HL-60 (cell line): ENCODE measurements around a stretch of chr16.

- RRBS = 7% methylated on average over 1 of the region's 15 CpGs
Observed at GRCh38 chr16:86467113-86467669, 43.1 kb upstream of the FOXF1 start.

DNA sequence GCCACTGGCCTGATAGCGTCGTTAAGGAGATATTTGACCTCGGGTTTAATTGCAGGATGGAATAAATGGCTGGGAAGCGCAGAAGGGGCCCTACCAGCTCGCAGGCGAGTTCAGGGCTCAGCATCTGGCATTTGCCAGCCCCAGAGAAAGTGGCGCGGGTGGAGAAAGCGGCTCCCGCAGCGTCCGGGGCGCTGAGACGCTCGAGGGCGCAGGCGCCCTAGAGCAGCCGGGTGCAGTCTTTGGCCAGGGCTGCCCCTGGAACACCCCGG lies 15.9 kb upstream of the FOXF1 start:
- RRBS = 70% methylated on average over 8 of the region's 19 CpGs

DNA sequence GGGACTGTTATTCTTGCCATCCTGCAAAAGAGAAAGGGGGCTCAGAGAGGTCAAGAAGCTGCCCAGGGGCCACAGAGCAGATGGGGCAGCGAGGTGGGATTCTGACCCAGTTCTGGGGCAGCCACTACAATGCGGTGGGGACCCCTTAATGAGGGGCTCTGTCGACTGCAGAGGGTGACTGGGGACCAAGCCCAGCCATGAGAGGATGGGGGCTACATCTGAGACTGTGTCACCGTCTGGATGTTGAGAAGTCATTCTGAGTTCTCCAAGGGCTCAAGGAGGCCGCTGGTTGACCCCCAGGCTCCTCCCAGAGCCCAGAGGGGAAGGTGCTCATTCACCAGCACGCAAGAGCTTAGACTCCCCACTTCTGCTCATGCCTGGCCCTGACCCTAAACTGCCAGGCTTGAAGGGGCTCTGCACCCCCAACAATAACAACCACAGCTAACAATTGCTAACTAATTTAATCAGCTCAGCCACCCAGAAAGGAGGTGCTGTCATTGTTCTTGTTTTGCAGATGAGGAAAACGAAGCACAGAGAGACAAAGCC lies 9.2 kb upstream of the FOXF1 start:
- RRBS = no CpG with 5 or more reads among the region's 7 CpGs

DNA sequence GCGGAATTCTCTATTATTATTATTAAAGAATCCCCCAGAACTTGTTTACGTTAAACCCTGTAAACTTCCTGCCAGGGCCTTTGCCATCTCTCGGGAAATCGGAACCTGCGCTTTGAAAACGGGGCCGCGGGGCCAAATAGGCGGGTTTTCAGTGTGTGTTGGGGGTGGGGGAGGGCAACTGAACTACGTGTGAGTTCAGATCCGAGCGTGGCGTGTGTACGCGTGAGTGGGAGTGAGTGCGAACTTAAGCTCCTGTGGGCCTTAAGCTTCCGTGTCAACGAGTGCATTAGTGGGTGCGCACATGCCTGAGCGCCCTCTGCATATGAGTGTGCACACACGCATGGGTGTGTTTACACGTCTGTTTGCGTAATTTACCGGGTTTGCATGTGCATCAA lies 1.4 kb upstream of the FOXF1 start:
- RRBS = no CpG with 5 or more reads among the region's 24 CpGs

- RRBS = 6% methylated on average over 4 of the region's 42 CpGs
Observed at GRCh38 chr16:86512586-86513500, 2.5 kb downstream of the FOXF1 start.

DNA sequence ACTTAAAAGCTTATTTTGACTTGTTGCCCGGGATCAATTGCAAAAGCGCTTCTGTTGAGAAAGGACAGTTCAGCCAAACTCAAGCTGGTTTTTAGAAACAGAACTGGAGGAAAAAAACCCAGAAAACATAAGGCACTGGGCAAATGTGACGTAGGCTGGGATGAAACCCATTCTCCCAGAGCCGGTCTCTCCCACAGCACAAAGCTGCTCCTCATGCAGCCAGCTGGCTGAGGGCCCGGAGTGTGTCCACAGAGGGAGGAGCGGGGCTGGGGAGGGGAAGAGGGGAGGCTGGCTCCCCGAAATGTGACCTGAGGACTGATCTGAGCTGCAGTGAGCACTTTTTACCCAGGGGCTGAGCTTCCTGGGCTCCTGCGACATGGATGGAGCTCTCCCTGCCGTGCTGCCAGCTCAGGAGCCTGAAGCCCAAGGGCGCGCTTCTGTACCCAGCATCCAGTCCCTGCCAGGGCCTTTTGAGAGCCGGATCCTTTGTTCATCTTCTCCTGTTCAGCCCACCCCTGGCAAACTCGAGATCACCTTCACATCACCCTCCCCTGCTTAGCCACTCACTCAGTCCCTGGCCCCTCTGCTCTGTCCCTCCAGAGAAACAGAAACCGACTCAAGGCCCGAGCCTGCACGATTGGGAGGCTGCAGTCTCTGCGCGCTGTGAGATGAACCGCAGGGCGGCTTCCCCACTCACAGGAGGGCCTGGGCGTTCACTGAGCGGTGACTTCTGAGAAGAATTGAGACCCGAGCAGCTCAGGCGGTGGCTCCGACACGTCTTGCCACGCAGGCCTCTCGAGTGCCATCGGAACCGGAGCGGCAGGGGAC lies 21.0 kb downstream of the FOXF1 start:
- RRBS = 94% methylated on average over 2 of the region's 31 CpGs

- RRBS = no CpG with 5 or more reads among the region's 20 CpGs
Observed at GRCh38 chr16:86619196-86619766, 40.9 kb downstream of the FOXL1 start.

DNA sequence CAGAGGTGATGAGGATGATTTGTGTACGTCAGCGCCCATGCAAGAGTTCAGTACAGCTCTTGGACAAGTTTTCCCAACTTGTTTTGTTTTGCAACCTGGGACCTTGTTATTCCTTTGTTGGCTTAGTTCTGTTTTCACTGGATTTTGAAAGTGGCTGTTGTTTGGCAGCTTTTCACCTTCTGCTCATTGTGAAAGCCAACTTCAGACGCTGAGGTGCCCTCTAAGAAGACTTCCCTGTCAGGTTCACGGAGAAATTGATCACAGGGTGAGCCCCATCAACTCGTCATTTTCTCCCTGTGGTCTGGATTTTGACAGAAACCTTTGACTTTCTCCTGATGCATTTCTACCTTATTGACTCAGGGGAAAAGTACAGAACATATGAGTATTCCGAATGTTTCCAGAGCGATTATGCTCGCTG lies 85.6 kb downstream of the FOXL1 start:
- RRBS = no CpG with 5 or more reads among the region's 8 CpGs

DNA sequence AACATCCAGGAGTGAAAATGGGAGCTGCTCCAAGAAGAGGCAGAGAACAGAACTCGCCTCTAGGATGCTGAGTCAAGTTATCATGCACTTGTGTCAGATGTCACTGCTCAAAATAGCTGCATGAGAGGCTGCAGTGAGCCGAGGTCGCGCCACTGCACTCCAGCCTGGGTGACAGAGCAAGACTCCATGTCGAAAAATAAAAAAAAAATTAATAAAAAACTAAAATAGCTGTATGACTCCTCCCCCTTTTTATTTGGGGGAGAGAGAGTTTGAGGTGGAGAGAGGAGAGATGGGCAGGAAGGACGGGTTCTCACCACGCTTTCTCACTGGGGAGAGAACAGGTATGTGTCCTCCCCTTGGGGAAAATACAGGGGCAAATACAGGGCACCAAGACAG lies 148.8 kb downstream of the FOXL1 start:
- RRBS = no CpG with 5 or more reads among the region's 7 CpGs

DNA sequence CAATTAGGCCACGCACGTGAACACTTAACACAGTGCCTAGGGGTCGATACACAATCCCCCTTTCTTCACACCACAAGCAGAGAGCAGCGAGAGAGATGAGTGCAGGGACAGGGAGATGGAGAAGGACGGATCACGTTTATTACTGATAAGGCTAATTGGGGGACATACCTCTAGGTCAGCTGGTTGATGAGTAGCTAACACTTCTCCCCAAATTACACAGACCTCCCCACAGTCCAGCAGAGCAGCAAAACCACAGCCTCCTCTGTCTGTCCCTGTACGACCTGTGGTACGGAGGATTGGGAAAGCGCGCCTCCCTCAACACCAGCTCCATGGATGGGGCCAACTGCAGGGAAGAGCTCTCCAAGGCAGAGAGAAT lies 155.2 kb downstream of the C16orf95 start:
- RRBS = no CpG with 5 or more reads among the region's 10 CpGs

DNA sequence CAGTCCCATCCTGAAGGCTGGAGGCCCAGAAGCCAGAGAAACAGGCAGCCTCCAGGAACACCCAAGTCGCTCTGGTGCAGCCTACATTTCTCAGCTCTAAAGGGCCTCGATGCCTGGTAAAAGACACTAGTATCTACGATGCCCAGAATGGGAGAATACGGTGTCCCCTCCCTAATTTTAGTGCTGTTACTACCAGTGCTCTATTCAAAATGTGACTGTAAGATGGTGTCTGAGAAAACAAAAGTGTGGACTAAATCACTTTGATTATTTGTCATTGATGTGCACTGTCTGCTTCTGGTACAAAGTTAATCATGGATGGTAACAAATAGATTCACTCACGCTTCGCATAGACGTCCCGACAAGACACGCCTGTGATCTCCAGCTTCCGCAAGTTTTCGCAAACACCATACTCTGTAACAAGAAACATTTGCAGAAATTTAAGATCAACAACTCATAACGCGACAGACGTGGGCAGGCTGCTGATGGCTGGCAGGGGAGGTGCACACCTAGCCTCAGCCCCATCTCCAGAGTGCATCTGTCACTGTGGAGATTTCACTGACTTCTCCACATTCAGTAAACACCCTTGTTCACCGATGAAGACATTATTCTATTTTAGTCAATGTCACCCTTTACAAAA lies 23.5 kb downstream of the FBXO31 start:
- RRBS = no CpG with 5 or more reads among the region's 15 CpGs

DNA sequence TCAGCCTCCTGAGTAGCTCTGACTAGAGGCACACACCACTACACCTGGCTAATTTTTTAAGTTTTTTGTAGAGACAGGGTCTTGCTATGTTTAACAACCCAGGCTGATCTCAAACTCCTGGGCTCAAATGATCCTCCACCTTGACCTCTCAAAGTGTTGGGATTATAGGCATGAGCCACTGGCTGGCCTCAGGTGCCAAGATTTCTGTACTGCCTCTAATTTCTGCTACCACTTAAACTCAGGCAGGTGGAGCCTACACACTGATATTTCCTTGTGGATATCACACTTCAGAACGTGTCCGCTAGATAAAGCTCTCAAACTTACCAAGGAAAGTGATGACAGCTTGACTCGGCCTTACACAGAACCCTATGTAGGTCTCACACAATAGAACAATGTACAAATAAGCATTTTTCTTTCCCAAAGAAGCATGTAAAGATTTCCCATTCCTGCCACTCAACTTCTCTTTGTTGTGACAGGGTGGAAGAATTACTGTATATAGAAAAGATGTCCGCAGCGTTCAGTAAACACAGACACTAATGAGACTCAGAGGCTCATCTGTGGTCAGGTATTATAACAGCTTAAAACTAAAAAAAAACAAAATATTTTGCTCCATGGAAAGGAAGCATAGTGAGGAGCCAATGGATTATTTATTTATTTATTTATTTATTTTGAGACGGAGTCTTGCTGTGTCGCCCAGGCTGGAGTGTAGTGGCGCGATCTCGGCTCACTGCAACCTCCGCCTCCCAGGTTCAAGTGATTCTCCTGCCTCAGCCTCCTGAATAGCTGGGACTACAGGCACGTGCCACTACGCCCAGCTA lies 7.2 kb downstream of the MAP1LC3B start:
- RRBS = no CpG with 5 or more reads among the region's 13 CpGs

GRCh38 chr16:87461295-87462214 lies 31.3 kb downstream of the ZCCHC14 start:
- RRBS = no CpG with 5 or more reads among the region's 15 CpGs

GRCh38 chr16:87599060-87599588 lies 3.2 kb upstream of the JPH3 start:
- RRBS = no CpG with 5 or more reads among the region's 3 CpGs

DNA sequence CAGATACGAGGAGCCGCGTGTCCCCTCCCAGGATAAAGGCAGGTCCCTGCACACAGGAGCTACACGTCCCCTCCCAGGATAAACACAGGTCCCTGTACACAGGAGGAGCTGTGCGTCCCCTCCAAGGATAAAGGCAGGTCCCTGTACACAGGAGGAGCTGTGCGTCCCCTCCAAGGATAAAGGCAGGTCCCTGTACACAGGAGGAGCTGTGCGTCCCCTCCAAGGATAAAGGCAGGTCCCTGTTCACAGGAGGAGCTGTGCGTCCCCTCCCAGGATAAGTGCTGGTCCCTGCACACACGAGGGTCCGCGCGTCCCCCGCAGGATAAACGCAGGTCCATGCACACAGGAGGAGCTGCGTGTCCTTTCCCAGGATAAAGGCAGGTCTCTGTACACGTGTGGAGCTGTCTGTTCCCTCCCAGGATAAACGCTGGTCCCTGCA lies 11.9 kb downstream of the JPH3 start:
- RRBS = no CpG with 5 or more reads among the region's 17 CpGs

DNA sequence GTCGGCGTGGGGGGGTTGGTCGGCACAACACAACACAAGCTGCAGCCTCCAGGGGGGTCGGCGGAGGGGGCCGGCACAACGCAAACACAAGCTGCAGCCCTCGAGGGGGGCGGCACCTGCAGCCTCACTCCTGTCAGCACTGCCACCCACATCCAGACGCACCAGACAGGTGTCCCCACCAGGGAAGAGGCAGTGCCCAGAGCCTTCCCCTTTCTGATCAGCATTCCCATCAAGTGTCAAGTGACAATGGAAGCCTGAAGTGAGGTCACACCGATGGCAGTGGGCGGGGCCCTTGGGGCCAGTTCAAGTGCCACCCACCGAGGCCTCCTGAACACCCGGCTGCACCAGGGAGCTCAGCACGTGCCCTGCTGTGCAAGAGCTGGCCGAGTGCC lies 59.4 kb downstream of the KLHDC4 start:
- RRBS = no CpG with 5 or more reads among the region's 16 CpGs

- RRBS = no CpG with 5 or more reads among the region's 15 CpGs
Observed at GRCh38 chr16:87790476-87791175, 24.8 kb upstream of the KLHDC4 start.

DNA sequence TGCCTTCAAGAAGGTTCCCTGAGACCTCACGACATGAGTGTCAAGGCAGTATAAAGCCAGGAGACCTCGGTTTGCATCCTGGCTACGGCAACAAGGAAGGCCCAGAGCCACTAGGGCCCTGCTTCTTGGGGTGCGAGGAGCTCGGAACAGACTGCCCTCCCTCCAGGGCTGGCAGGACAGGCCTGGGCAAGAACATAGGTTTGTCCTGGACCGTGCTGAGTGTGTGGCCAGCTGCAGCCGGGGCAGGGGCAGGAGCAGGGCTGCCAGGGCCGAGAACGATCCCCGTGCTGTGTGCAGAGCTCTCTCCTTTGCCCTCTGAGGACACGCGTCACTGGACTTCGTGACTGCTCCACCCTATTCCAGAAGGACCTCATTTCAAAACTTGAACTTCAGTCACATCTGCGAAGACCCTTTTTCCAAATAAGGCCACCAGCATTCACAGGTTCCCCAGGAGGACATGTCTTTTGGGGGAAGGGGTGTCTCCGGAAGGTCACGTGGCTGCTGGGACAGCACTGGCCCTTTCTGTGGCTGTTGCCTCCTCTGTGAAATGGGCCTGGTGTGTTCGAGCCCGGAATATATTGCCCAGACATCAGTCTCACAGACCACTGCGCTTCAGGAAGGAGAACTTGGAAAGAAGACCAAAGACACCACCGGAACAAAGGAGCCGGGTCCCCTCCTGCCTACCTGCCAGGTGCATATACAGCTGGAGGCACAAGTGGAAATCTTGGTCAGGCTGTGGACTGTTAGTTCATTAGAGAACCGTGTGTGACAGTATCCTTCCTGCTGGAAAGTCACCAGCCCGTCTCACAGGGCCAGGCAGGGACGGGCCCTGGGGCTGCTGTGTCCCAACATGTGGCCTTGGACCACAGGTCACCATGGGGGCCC lies 27.6 kb downstream of the SLC7A5 start:
- RRBS = 96% methylated on average over 5 of the region's 24 CpGs

GRCh38 chr16:87843530-87844365 lies 25.6 kb downstream of the SLC7A5 start:
- RRBS = 93% methylated on average over 14 of the region's 37 CpGs

DNA sequence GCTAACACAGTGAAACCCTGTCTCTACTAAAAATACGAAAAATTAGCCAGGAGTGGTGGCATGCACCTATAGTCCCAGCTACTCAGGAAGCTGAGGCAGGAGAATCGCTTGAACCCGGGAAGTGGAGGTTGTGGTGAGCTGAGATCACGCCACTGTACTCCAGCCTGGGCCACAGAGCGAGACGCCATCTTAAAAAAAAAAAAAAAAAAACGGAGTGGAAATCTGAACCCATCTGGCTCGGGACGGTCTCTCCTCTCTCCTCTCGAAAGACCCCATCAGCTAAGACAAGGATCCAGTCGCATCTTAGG lies 394 bp downstream of the CA5A start:
- RRBS = no CpG with 5 or more reads among the region's 11 CpGs